Glomerular endothelial cell (primary cell): ENCODE data around the gene SNX7.

- RAMPAGE, long total RNA = no peak
Observed at GRCh38 chr1:94622533-94623250, 81.1 kb upstream of the F3 start.

DNA sequence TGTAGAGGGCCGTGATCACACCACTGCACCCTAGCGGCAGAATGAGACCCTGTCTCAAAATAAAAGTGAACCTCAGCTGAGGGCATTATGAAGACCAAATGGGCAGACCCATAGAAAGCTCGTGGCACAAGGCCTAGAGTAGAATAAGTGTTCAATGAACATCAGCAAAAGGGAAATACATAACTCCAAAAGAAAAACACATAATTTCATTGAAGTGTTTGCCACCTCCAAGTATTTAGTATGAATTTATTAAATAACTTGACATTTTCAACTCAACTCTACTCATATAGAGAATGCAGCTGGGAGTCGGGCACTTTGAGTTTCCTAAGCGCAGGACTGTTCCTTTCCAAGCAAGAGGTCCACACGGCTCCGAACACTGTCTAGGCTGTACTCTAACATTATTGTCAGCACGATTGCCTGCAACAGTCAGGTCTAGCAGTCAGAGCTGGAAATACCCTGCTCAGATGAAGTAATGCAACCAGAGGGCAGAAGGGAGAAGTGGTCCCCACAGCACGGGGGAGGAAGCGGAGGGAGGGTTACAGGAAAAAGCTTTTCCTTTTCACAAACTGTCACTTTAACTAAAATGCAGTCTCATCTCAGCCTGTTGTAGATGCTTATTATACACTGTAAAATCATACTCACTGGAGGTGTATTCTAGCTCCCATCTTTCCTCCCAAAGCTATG lies 99.1 kb upstream of the SLC44A3 start:
- RAMPAGE, long total RNA = no peak

DNA sequence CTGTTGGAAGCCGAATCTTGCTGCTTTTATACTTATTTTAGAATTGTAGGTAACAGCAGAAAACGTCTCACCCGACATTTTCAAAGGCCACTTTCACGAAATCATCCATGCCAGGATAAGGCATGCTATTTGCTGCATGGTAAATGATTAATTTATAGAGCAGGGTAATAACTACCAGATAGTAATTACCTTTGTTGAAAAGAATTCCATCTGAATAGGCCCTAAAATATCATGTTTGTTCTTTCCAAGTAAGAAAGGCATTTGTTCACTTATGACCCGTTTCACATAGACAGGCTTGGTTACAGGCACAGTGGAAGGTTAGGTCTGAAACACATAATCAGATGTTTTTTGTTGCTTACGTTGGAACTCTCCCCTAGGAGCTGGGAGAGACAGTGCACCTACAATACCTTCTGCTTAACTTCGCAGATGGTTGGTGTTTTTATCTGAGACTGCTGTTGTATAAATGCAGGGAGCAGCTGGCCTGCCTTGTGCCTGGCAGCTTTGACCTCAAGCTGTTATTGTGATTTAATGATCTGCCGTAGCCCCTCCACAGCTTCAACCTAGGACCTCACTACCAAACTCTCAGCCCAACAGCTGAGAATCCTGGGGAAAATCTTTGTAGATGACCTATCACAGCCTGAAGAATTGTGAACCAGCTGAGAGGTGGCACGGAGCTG lies 1.6 kb downstream of the SLC44A3 start:
- RAMPAGE, long total RNA = no peak

- RAMPAGE, long total RNA = no peak
Observed at GRCh38 chr1:94884638-94884837, 42.4 kb downstream of the CNN3 start.

GRCh38 chr1:94925385-94926141 lies 1.3 kb downstream of the CNN3 start:
- RAMPAGE, long total RNA = no peak

DNA sequence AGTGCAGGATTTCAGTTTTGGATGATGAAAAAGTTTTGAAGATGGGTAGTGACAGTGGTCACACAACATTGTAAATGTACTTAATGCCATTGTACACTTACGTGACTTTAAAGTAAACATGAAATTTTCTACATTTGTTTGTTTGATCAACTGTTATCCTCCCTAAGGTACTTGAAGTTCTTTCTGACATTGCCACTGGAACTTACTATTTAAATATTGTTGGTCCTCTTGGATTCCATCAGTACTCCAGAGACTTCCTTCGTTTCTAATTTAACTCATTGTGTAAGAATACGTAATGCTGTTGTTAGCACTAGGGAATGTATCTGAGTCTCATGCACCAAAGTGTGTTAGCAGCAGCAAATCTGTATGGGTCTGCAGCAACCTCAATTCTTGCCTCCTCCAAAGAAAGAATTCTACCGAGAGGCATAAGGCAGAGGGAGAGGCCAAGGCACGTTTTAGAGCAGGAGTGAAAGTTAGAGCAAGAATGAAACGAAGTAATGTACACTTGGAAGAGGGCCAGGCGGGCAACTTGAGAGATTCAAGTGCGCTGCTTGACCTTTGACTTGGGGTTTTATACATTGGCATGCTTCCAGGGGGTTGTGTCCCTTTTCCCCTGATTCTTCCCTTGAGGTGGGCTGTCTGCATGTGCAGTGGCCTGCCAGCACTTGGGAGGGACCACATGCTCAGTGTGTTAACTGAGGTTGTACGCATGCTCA lies 2.3 kb upstream of the CNN3 start:
- RAMPAGE, long total RNA = no peak

- RAMPAGE, long total RNA = no peak
Observed at GRCh38 chr1:94961597-94961993, 34.7 kb upstream of the CNN3 start.

GRCh38 chr1:94974583-94975264 lies 47.8 kb upstream of the CNN3 start:
- RAMPAGE, long total RNA = no peak

DNA sequence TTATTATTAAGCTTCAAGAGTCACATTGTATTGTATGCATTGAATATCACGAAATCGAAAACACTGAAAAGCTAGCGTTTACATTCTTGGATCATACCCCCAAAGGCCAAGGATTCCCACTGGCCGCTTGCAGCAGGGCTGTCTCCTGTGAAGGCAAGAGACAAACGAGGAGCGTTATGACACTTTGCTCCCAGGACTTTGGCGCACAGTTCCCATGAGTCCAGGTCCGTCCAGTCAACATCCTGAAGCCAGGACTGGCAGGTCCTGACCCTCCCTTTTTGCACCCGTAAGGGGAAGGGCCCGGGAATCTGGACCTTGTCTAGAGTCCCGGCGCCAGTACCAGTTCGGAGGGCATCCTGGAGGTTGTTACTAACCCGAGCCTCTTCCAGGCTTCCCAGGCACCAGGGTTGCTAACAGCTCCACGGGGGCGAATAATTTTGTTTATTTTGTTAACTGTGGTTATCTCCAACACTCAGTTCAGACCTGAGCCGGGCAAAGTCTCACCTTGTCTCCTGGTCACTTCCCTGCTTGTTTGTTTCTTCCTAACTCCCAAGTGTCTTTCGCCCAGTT lies 729 bp upstream of the RWDD3 start:
- RAMPAGE, long total RNA = no peak

- RAMPAGE, long total RNA = no peak
Observed at GRCh38 chr1:96425463-96425852, 296.1 kb upstream of the PTBP2 start.

- RAMPAGE, long total RNA = no peak
Observed at GRCh38 chr1:97873017-97873486, 47.8 kb downstream of the DPYD start.

- RAMPAGE, long total RNA = no peak
Observed at GRCh38 chr1:97919527-97920022, 1.3 kb downstream of the DPYD start.

GRCh38 chr1:98048232-98048728 lies 127.4 kb upstream of the DPYD start:
- RAMPAGE, long total RNA = no peak

- RAMPAGE, long total RNA = no peak
Observed at GRCh38 chr1:98660830-98661259, 676 bp upstream of the SNX7 start.

GRCh38 chr1:98661526-98662600 lies at the start of gene SNX7:
TSS of gene SNX7 (plus strand) at chr1:98661721.
- RAMPAGE, long total RNA = no peak

GRCh38 chr1:99638739-99639267 lies 7.1 kb upstream of the PALMD start:
- RAMPAGE, long total RNA = no peak

DNA sequence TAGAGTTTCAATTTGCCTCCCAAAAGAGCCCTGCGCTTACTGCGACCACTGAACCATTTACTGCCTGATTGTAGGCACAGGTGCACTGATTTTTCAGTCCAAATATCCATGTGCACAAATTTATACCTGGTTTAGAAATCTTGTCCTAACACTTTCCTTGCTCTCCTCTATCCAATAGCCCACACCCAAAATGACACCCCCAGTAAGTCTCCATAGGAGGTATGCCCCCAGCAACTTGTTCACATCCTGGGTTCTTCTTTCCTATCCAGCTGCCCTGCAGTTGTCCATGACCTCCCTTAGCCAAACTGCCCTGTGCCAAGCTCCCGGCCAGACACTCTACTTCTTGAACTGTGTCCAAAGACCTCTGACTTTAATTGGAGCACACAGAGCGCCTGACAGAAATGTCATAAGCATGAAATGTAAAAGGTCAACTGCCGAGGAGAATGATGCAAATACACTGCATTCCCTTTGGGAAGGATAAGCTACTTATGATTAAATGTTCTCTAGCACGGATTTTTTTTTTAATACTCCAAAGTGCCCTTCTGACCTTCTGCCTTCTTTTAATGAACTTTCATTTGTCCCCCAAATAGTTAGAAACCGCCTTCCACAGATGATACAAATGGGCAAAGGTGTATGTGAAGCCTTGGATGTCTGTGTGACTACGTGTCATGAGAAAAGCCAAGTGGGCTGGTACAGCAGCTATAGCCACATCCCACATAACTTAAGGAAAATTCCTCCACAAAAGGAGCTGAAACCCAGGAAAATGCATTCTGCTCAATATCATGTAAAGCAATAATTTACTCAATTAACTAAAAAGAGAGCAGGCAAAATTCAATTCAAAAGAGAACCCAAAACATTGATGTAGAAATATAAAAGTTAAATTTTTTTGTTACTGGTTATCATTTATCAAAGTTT lies 26.7 kb downstream of the PALMD start:
- RAMPAGE, long total RNA = no peak

- RAMPAGE, long total RNA = no peak
Observed at GRCh38 chr1:99758737-99759688, 7.4 kb downstream of the FRRS1 start.

DNA sequence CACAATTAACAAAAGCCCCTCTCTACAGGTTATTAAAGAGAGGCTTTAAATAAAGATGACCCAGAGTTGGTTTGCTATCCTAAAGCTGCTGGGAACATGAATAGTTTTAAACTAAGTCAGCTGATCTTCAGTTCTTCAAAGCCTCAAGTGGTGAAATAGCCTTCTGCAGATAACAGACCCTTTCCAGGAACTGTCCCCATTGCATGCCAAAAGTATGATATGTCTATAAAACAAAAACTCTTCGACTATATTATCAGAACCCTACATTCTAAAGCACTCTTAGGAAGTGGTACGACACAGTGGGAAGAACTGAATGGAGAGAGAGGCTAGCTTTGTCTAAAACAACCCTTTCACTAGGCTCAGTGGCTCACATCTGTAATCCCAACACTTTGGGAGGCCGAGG lies 2.0 kb upstream of the FRRS1 start:
- RAMPAGE, long total RNA = no peak

GRCh38 chr1:100085328-100086647 lies 46.9 kb downstream of the SASS6 start:
- RAMPAGE, long total RNA = no peak